ENCODE data around the genes ETFDH, RAPGEF2 and SPOCK3.

GRCh38 chr4:158523253-158524049 is 1.8 kb downstream of the RXFP1 start:
- CAGE, long polyA plus RNA, result no peak
- RRBS, result no CpG with 5 or more reads among the region's 8 CpGs

- CAGE, long polyA plus RNA, result start-site peak on the minus strand at chr4:158671832-158671882, 22 and 32 reads in 2 replicates
- RRBS, result 1% methylated on average over 13 of the region's 69 CpGs
Observed at GRCh38 chr4:158671757-158672529, at the start of gene ETFDH. Gene ETFDH, plus strand, starts transcription at chr4:158672296.

DNA sequence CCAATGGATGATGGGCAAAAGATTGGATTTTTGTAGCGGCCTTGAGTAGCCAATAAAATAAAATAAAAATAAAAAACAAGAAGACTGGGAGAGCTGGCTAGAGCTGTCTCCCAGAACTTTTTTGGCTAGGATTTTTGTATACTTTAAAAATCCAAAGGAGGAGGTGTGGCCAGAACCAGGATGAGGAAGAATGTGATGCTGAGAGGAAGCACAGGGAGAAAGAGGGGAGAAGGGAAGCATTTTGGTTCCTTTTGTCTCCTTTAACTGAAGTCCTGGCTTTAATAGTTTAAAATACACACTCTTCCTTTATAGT is 2.0 kb upstream of the FNIP2 start:
- CAGE, long polyA plus RNA, result no peak
- RRBS, result no CpG with 5 or more reads among the region's 1 CpG

DNA sequence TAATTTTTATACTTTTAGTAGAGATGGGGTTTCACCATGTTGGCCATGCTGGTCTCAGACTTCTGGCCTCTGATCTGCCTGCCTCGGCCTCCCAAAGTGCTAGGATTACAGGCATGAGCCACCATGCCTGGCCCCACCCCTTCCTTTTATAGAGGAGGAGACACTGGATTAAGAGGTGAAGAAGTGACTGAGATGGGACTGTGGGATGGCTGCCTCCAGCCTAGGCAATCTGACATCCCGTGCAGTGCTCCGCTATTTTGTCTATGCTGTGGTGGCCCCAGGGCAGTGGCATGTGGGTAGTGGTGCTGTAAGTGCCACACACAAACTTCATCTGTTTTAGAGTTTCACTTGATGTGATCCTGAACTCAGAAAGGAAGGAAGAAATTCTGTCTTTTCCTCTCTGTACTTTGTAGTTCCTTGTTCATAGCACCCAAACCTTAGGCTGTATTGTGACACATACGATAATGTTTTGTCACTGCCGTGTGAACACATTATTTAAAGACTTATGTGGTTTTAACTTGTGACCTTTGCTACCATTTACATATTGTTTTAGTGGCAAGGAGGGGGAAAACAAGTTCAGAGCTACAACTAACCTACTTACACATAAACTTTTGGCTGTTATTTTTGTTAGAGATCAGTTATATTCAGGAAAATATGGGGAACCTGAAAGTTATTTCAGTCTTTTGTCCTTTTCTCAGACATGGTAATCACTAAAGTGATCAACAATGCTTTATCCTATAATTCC is 49.1 kb downstream of the FNIP2 start:
- CAGE, long polyA plus RNA, result no peak
- RRBS, result no CpG with 5 or more reads among the region's 5 CpGs

- CAGE, long polyA plus RNA, result no peak
- RRBS, result no CpG with 5 or more reads among the region's 5 CpGs
Observed at GRCh38 chr4:158824622-158825285, 55.9 kb downstream of the FNIP2 start.

GRCh38 chr4:159102737-159103315 is at the start of gene RAPGEF2:
Gene RAPGEF2, plus strand, starts transcription at chr4:159103079.
- CAGE, long polyA plus RNA, result no peak
- RRBS, result 2% methylated on average over 36 of the region's 71 CpGs

GRCh38 chr4:159227203-159227761 is 124.4 kb downstream of the RAPGEF2 start:
- CAGE, long polyA plus RNA, result no peak
- RRBS, result no CpG with 5 or more reads among the region's 3 CpGs

DNA sequence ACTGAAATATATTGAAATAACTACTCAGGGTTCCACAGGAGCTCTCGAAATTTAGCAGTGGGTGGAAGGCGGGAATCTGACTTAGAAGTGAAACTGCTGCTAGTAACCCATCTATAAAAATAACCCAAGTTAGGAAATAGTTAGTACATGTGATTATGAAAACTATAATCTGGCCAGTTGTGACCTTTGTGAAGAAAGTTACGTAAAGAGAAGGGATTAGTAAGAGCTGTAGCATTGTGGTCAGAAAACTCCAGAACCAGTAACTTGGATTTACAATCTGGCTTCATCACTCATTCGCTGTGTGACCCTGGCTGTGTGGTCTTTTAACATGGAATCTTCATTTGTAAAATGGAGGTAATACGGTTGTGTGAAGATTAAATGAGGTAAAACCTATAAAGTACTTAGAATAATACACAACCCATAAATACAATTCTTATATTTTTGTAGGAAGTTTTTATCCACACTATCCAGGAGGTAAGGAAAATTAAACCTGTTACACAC is 175.6 kb downstream of the RAPGEF2 start:
- CAGE, long polyA plus RNA, result no peak
- RRBS, result no CpG with 5 or more reads among the region's 5 CpGs

GRCh38 chr4:159322246-159322818 is 219.5 kb downstream of the RAPGEF2 start:
- CAGE, long polyA plus RNA, result no peak
- RRBS, result no CpG with 5 or more reads among the region's 4 CpGs

DNA sequence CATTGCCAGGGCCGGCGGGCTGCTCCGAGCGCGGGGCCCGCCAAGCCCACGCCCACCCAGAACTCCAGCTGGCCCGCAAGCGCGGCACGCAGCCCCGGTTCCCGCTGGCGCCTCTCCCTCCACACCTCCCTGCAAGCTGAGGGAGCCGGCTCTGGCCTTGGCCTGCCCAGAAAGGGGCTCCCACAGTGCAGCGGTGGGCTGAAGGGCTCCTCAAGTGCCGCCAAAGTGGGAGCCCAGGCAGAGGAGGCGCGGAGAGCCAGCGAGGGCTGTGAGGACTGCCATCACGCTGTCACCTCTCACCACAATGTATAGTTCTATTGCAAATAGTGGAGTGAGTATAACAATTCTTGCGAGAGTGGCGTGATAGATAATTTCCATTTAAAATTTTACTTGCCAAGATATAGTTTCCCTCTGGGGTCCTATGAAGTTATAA is 23.3 kb upstream of the NAF1 start:
- CAGE, long polyA plus RNA, result no peak
- RRBS, result no CpG with 5 or more reads among the region's 23 CpGs

GRCh38 chr4:163382242-163382586 is 38.5 kb downstream of the NPY5R start:
- CAGE, long polyA plus RNA, result no peak
- RRBS, result no CpG with 5 or more reads among the region's 3 CpGs

- CAGE, long polyA plus RNA, result no peak
- RRBS, result no CpG with 5 or more reads among the region's 4 CpGs
Observed at GRCh38 chr4:163598114-163598422, 103.6 kb downstream of the TMA16 start.

DNA sequence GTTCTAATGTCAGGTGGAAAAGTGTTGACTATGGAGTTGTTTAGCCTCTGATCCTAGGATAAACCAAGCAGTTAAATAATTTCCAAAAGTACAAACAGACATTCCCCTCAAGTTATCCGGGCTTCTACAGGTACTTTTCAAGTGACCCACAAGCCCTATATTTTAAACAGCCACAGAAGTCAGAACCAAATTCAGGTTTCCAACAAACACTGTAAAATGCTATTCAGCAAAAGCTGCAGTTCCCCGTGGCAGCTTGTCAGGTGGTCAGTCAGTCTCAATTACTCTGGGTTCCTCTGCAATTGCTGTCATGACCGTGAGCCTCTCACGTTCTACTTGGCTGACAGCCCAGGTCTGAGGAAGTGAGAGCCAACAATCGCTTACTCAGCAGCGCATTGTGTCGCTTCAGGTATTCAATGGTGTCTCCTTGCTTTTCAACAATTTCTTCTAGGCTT is 25.7 kb downstream of the TRIM75 start:
- CAGE, long polyA plus RNA, result no peak
- RRBS, result no CpG with 5 or more reads among the region's 7 CpGs

DNA sequence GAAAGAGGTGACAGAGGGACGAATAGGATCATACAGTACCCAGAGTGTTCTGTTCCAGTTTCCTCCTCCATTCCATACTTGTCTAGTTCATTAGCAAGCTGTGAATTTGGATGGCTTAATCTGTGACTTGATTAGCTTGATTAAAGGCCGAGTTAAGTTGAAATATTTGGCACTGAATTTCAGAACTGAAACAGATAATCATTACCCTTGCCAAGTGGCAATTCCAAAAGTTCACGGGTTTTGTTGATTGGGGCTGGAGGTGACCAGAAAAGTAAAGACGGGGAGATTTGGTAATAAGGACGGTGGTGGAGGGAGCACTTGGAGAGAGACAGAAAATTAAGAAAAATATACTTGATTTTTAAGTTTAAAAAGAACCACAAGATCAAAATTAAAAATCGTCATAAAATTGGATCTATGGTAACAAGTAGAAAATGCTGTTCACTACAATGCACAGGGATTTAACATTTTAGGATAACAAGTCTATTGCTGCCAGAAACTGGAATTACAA is 21.9 kb upstream of the KLHL2 start:
- CAGE, long polyA plus RNA, result no peak
- RRBS, result no CpG with 5 or more reads among the region's 6 CpGs

DNA sequence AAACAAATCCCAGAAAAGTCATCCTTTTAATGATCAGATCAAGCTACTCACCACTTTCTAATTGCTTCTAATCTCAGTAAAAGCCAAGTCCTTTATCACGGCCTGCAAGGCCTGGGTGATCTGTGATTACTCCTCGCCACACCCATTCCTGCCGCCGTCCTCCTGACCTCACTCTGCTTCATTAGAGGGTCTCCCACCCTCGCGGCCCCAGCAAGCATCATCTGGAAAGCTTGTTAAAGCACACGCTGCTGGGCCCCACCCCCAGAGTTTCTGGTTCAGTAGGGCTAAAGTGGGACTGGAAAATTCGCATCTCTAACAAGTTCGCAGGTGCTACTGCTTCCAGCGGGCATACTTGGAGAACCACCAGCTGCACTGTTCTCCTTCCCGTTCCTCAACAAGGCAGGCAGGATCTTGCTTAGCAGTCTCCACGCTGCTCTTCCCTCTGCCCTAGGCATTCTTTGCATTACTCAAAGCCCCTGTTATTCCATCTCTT is 949 bp upstream of the KLHL2 start:
- CAGE, long polyA plus RNA, result no peak
- RRBS, result no CpG with 5 or more reads among the region's 12 CpGs

GRCh38 chr4:165206910-165207199 is 506 bp upstream of the KLHL2 start:
- CAGE, long polyA plus RNA, result no peak
- RRBS, result no CpG with 5 or more reads among the region's 3 CpGs

GRCh38 chr4:165332009-165332875 is 4.8 kb downstream of the MSMO1 start:
- CAGE, long polyA plus RNA, result no peak
- RRBS, result no CpG with 5 or more reads among the region's 7 CpGs

DNA sequence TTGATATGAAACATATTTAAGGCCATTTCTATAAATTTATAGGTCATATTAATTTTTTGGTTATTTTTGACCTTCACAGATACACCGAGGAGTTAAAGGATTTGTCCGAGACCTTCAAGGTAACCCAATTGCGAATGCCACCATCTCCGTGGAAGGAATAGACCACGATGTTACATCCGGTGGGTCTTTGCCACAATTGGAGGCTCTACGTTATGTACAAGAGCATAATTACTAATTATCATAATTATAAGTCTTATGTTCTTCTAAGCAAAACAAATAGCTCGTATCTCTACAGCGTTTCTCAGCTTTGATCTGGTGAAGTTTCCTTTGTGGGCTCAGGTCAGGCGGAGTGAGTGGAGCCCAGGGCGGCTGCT is 114.3 kb downstream of the CPE start:
- CAGE, long polyA plus RNA, result no peak
- RRBS, result no CpG with 5 or more reads among the region's 11 CpGs

GRCh38 chr4:165874602-165875236 is 1.7 kb downstream of the TLL1 start:
- CAGE, long polyA plus RNA, result no peak
- RRBS, result 4% methylated on average over 10 of the region's 41 CpGs

DNA sequence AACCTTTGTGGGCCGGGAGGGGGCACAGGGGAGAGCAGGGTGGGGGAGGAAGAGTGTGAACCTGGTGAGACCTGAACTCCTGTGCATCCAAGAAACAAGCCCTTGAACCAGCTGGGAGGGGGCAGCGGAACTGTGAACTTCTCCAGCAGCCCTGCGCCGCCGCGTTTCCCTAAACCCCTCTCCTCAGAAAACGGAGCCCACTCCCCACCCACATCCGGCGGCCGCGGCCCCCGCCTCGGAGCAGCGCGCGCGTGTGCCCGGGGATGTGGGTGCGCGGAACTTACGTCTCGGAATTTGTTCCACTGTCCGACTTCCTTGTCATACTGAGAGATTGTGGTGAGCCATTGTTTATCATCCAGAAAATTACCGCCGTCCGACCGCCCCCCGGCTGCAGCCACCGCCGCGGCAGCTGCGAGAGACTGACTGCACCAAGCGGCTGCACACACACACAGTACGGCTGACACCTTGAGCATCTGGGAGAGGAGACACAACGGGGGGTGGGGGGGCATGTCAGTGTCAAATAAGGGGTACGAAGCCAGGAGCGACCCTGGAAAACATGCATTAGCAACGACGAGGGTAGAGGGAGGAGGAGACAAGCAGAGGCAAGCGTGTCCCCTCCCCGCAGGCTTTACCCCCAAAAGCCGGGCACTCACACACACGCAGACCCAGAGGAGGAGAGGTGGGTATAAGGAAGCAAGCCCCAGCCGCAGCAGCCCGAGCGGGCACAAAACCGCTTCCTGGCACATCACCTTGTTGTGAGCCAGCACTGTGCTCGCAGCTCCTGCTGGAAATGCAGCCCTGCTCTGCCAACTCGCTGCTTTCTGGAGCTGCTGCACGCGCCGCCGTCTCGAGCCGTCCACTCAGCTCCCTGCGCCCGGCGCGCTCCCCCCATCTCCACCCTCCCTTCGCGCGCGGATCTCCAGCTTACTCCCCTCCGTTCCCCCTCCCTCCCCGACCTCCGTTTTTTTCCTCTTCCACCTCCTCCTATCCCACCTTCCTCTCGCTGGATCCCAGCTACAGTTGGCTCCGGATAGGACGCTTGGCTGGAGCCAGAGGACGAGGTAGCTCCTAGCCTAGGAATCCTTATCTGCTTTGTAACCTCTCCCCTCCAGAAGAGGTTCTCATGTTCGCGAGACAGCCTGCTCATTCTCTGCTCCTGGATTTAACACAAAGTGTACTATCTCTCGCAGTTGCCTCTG is at the start of gene SPOCK3:
Gene SPOCK3, minus strand, starts transcription at position 794 of the 1,199 bp plus-strand sequence.
- CAGE, long polyA plus RNA, result no peak
- RRBS, result 3% methylated on average over 20 of the region's 73 CpGs

All from osteoblast (primary cell).